Anterior vena cava (tissue), 1 donor: ENCODE results near the genes RGSL1 and RGS16.

DNA sequence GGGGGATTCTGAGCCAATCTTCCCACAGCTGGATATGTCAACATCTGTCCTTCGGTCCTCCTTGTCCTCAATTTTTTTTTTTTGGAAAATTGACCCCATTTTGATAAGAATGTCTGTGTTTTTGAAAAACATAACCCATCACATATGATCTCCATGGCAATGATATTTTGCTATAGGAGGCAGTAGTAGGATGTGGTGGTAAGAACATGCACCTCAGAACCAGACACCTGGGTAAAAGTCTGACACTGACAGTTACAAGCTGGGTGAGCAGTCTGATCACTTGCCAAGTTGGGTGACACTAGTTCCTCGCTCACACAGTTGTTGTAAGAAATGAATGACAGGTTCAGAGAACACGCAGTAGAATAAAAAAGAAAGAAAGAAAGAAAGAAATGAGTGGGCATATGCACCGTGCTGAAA is 90.7 kb downstream of the GLUL start:
- PRO-cap = no peak

DNA sequence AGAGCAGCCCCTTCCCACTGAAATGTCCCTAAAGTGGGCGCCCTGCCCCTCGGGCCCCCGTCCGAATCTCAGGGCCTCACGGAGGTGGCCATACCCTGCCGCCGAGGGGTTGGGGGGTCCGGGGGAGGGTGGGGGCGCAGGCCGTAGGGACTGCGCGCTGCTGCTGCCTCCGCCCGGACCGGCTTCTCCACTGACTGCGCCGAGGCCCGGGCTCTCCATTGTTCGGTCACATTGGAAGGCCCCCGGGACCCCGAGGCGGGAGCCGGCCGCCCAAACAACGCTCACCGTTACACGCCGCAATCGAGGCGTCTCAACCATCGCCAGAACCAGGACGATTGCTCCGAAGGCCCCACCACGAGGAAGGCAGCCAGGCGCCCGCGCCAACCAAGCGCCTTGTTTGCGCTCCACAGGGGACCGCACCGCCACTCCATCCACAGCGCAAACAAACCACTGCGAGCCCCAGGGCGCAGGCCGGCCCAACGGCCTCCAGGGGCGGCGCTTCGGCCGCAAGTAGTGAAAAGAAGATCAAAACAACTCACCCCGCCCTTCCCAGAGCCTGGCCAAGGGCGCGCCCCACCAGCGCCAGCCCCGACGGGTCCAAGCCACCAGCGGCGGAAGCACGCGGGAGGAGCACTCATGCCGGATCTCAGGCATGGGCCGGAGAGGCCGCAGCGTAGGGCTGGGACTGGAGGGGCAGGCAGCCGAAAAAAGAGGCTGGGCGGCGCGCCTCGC is 534 bp downstream of the GLUL start:
- PRO-cap = unidirectional peak, minus-strand start at position 198 of the sequence; bidirectional peak, plus-strand start at position 611 of the sequence, minus-strand start at position 435 of the sequence

DNA sequence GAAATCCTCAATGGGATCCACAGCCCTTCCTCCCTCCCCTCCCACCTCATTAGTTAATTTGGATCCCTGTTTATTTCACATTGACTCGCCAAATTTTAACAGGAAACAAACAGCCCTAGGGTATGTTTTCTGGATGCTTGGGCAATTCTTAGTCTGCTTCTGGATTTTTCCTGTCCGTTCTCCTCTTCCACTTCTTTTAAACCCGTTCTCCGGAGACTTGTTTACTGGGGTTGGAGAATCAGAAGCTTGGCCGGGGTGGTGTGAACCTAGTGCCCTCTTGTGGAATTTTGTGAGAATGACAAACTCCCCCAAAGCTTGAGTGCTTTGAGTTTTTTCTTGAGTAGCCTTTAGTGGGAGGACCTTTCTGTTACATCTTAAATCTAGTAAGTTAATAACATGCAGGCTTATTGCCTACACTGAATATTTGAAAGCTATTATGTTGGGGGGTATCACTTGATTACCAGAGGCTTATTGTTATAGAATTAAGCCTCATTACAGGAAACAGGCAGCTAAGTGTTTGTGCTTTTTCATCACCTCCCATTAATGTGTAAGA is 3.8 kb downstream of the TEDDM1 start:
- PRO-cap = unidirectional peak, minus-strand start at position 198 of the sequence

DNA sequence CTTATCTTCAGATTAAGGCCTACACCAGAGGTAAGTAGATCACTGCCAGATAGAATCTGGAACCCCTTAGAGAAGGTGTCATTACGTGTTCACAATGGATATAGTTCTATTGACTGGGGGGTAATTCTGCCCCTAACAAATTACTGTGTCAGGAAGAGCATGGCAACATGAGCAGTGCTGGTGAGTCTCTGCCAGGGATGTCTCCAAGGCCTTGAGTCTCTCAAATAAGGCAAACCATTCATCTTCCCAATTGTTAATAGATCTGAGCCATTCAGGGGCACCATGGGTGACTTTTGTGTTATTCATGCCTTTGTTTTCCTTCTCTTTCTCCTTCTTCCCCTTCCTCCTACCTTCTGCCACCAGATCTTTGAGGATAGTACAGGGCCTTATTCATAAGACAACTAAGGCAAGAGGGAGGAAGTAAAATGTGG is at the start of gene RGSL1:
Gene RGSL1, plus strand, starts transcription at position 148 of the 431 bp plus-strand sequence.
- PRO-cap = no peak

DNA sequence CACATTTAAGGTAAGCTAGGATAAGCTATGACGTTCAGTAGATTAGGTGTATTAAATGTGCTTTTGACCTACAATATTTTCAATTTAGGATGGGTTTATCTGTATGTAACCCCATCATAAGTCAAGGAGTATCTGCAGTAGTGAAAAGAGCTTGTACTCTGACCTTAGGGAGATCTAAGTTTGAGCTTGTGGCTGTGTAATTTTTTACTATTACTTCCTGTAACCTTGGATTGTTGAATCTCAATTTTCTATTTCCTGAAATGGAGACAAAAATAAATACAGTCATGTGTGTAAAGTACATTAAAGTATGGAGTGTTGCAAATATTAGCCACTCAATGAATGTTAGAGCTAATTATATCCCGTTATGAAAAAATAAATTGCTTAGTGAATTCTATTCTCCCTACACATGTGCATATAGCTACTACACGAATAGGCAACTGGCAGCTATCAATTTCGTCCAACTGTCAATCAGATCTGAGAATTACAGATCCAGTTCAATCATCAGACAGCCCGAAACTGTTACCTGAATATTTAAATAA is 936 bp downstream of the RNASEL start:
- PRO-cap = no peak

DNA sequence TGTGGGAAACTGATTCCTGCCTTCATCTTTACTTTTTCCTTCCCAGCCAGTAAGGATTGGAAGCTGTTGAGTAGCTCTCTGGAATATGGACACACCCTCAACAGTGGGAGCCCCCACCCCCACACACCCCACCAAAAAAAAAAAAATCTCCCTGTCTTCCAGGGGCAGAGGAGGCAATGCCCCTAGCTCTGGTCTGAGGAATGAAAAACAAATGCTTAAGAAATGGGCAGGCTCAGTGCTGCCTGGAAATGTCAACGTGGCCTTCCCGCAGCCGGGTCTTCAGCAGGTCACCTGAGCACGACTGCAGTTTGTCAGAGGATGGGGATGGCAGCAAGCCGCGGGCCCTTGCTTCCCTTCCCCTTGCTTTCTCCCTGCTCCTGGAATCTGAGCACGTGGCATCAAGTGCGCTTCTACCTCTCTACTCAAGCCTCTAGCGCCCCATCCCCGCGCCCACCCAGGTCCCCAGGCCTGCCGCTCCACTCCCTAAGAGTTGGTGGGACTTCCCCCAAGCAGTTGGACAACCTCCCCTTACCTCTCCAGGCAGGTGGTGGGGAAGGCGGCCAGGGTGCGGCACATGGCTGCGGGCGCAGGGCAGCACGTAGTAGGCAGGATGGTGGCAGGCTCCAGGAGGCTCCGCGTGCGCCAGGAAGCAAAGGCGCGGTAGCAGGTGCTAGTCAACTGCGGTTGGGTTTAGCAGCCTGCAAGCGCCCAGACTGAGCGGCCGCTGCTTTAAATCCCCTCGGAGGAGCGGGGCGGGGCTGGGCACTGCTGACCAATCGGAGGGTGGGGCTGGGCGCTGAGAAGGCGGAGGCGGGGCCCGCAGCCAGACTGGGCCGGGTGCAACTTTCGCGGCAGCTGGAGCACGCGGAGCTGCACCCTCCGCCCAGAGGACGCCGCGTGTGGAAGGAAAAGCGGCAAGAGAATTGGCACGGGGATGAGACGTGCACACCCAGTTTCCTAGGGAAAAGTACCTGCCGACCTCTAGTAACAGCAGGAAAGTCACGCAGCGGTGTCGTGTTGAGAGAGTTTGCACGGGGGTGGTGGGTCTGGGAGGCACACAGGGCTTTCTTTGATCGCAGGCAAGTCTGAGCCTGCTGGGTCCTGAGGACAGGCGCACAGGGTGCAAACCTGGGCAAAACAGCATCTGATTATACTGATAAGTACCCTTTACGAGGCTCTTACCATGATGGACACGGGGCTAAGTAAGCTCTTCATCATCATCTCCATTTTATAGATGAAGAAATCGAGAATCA is at the start of gene RGS16:
Gene RGS16, minus strand, starts transcription at position 706 of the 1,253 bp plus-strand sequence.
- PRO-cap = unidirectional peak, plus-strand start at position 306 of the sequence; bidirectional peak, plus-strand start at position 886 of the sequence, minus-strand start at position 706 of the sequence

- PRO-cap = no peak
Observed at GRCh38 chr1:182804437-182804806, 14.8 kb downstream of the NPL start.

DNA sequence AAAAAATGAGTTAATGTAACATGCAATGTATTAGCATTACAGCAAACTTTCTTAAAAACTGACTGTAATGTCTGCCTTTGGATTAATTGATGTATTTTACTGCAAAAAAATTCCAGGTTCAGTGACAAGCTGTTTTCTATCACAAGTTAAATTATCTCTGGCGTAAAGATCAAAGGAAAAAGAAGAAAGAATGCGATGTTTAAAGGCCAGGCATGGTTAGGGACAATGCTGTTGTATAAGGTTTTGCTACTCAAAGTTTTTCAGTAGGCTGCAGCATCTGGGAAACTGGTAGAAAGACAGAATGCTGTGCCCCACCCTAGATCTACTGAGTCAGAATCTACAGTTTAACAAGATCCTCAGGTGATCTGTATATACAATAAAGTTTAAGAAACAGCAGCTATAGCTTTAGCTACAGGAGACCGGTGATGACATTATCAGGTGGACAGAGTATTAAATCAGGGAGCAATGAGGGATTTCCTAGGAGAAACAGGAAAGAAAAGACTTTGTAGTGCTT is 35.9 kb downstream of the DHX9 start:
- PRO-cap = no peak

DNA sequence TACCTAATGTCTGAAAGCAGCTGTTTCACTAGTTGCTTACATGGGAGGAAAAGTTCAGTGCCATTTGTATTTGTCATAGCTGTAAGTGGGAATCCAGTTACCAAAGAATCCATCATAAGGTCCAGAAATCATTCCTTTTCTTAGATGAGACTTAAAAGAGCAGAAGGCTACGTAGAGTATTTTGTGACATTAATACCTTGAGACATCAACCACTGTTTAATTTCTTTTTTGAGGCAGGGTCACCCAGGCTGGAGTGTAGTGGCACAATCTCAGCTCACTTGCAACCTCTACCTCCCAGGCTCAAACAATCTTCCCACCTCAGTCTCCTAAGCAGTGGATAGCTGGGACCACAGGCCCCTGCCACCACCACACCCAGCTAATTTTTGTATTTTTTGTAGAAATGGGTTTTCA is 50.2 kb downstream of the DHX9 start:
- PRO-cap = no peak

DNA sequence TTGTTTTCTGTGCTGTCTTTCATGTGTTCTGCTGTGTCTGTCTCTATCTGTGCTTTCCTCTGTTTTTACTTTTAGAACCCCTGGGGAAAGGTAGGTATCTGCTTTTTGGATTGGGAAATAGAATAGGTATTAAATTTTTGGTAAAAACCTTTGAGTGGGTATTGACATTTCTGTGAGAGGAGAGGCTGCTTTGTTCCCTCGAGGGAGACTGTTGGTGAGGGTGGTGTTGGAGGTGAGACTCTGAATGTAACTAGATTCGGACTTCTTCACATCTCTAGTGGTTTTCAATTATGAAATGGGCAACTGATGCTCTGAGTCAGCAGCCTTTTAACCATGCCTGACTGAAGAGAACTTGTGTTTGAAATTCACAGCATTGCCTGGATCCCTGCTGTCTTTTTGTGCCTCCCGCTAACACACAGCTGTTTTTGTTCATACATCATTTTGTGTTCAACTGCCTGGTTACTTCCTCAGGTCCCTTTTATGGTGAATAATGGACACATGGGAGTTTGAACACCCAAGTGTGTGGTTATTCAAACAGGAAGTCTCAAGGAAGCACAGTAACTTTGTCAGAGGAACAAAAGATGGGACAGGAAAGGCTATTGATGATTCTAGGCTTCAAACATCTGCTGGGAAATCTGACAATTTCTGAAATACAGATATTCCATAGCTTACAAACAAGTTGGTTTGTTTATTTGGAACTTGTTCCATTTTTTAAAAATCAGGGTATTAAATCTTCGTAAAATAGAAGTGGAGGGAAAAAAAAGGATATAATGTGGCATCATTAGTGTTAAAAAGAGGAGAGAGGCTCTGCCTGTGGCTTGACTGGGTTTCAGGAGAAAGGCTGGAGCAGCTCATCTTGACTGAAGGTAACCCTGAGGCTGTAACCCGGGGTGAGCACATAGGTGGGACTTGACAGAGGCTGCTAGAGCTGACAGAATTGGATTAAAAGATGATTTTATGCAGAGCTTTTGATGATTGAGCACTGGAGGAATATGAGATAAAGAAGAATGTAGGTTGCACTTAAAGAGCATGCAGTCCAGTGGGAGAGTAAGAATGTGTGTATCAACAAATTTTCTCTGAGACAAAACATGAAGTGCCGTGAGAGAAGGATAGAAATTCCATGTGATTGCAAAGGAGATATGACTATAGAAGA is 17.0 kb downstream of the LAMC1 start:
- PRO-cap = no peak

- PRO-cap = no peak
Observed at GRCh38 chr1:183060375-183061096, 37.3 kb downstream of the LAMC1 start.

DNA sequence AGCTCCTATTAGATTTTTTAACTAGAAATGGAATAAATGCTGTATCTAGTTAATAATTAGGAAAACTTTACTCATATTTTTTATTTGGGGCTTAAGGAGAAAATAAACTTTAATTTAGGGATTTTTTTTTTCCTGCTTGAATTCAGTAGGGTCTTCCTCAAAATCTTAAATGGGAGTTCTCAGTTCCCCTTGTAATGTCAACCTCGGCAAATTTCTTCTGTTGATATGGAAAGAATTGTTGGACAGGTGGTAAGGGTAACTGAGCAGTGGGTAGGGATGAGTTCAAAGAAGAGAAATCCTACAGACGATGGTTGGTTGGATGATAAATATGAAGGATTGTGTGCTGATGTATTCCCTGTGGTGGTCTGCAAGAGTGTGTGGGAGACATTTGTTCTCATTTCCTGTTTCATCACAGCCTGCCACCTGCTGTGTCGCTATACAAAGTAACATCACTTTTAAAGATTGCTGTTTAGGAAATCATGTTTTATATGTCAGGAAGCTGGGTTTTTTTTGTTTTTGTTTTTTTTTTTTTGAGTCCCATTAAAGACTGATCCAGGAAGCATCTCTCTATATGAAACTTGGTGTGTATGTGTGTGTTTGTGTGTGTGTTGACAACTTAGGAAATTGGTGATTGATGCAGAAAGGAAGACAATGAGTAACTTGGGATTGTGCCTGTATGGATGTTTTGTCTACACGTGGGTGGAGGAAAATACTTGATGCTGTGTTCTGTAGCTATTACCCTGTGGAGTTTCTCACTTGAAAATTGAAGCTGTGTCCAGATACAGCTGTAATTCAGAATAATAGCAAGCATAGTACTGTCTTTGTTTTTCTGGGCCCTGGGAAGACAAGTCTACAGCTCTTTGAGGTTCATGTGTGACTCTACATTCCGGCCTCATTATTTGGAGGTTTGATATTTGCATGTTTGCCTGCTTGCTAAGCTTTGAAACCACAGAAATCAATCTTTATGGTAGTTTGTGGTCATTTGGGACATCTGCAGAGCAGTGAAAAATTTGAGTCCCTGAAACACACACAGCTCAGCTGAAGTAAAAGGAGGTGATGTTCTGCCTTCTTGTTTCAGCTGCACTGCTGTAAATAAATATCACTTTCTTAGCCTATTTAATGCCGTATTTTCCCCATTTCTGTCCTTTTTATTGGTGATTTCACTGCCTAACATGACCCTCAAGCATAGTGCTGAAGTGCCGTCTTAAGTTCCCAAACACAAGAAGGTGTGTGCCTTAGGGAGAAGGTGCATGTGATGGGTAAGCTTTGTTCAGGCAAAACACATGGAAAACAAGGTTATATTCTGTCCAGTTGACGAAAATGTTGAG is 47.8 kb downstream of the LAMC1 start:
- PRO-cap = no peak

DNA sequence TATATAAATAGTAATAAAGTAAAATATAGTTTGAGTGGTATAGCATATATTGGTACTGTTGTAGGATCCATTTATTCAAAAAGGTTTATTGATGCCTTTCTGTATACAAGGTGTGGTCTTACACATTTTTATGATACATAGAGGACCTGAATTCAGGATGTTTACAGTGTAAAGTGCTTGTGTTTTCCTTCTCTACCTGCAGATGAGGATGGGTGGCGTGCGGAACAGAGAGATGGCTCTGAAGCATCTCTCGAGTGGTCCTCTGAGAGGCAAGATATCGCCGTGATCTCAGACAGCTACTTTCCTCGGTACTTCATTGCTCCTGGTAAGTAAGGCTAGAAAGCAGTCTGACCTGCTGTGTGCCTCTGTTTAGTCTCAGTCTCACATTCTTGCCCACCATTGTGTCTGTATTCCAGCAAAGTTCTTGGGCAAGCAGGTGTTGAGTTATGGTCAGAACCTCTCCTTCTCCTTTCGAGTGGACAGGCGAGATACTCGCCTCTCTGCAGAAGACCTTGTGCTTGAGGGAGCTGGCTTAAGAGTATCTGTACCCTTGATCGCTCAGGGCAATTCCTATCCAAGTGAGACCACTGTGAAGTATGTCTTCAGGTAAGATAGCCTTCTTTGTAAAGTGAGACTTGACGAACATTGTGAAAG is 68.8 kb upstream of the LAMC2 start:
- PRO-cap = no peak

- PRO-cap = no peak
Observed at GRCh38 chr1:183226676-183227368, 40.8 kb downstream of the LAMC2 start.

DNA sequence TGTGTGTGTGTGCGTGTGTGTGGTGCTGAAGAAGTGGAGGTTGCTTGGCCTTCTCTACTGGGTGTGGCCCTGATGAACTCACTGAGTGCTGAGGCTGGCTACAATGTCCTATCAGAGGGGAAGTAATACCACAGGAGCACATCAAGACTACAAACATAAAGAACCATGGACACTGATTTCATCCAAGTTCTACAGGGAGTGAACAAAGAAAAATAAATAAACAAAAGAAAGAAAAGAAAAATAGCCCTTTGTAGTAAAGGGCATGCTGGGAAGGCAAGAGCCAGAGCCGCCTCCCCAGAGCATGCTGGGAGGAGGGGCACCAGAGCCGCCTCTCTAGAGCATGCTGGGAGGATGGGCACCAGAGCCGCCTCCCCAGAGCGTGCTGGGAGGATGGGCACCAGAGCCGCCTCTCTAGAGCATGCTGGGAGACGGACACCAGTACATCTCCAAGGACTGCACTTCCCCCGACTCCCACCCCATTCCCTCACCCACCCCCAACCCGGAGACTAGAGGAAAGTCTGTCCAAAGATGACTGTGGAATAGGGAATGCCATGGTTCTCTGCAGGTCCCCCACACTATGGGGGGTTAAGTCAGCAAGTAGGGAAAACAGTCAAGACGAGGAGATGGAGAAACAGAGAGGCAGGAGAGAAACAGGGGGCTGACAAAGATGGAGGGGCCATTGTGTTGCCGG is 66.0 kb downstream of the LAMC2 start:
- PRO-cap = no peak

- PRO-cap = no peak
Observed at GRCh38 chr1:183272219-183272561, 86.1 kb downstream of the LAMC2 start.

- PRO-cap = bidirectional peak, plus-strand start at chr1:183311011, minus-strand start at chr1:183310907
Observed at GRCh38 chr1:183310752-183311169, 107.4 kb downstream of the NMNAT2 start.

- PRO-cap = no peak
Observed at GRCh38 chr1:183472619-183473534, 578 bp downstream of the SMG7 start.

DNA sequence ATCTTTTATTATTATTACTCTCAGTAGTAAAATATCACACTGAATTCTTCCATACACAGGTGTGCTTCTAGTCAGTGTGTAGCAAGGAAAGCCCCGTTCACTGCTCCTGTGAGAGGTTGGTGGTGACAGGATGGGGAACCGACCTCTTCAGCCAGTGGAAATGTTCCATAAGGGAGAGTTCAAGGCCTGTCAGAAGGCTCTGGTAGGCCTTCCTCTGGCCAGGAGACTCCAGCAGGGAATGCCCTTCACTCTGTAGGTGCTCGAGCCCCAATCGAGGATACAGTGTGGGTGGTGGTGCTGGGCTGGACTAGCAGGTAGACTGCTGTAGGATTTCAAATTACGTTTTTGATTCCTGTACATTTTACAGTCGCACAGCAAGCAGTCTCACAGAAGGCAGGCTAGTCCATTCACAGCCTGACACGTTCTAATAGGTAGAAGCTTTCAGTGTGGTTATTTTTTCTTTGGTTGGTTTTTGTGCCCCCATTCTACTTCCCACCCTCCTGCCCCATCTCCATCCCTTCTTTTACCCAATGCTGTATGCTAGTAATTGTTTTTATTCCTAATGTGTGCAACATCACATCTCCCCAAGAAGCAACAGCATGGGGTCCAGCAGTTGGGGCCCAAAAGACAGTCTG is 37.8 kb downstream of the NCF2 start:
- PRO-cap = no peak

GRCh38 chr1:183559825-183560791 is 30.2 kb downstream of the NCF2 start:
- PRO-cap = no peak